Placental pericyte (primary cell): ENCODE data around the genes SALL3 and NFATC1.

DNA sequence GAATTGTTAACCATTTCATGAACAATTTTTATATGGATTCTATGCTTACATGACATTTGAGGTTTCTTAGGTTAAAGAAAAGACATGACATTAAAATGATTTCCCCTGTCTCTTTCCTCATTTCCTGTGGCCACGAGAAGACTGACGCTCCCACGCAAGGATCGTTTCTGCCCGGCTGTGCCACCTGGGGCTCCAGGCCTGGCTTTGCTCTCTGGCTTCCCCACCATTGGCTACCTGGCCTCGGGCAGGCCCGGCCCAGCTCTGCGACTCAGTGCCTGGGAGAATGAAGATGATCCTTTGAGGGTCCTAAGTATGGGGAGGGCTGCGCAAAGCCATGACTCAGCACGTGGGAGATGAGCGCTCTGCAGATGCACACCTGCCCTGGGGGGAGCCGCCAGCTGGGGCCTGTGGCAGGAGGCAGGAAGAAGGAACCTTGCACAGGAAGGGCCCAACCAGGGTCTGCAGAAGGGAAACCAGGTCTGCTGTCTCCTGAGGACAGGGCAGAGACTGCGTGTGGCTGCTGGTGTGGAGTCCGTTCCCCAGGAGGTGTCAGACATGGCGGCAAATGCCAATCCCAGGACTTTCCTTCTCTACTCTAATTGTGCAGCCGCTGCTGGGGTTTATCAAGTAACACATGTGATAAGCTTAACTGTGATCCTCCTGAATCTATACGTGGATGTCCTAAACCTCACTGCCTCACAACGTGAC lies 33.0 kb downstream of the MBP start:
- CAGE, long polyA plus RNA, result no peak

- CAGE, long polyA plus RNA, result no peak
These were observed 21.2 kb downstream of the MBP start for GRCh38 chr18:77111234-77111860.

- CAGE, long polyA plus RNA, result no peak
These were observed 620.5 kb downstream of the GALR1 start for GRCh38 chr18:77870052-77870701.

DNA sequence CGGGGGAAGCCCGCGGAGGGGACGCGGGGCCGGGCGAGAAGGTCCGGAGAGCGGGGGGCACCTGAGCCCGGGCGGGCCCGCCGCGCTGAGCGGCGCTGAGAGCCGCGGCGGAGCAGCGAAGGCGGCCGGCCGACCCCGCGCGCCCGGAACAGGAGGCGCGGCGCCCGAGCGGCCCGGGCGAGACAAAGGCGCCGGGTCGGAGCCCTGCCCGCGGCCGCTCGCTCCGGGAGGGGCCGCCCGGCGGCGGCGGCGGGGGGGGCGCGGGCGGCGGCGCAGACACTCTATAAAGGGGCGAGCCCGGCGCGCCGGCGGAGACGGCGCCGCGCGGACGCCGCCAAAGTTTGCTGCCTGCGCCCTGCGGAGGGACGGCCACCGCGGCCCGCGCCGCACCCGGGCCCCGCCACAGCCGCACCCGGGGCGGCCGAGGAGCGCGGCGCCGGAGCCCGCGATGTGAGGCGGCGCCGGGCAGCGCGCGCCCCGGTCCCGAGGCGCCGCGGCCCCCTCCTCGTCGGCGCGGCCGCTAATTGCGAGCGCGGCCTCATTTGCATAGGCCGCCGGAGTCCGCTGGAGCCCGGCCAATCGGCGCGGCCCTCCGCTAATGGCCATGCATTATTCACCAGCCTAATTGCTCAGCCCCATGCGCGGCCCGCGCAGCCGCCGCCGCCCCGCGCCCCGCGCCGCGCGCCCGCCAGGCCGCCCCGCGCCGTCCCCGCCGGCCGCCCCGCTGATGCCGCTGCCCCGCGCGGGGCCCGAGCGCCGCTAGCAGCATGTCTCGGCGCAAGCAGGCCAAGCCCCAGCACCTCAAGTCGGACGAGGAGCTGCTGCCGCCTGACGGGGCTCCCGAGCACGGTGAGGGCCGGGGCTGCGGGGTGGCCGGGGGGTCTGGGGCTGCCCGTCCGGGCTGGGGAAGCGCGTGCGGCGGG lies at the start of gene SALL3:
SALL3 (plus strand) TSS at position 311 of the 923 bp plus-strand sequence.
- CAGE, long polyA plus RNA, result no peak

- CAGE, long polyA plus RNA, result no peak
These were observed 98.2 kb downstream of the ATP9B start for GRCh38 chr18:79167380-79167873.

DNA sequence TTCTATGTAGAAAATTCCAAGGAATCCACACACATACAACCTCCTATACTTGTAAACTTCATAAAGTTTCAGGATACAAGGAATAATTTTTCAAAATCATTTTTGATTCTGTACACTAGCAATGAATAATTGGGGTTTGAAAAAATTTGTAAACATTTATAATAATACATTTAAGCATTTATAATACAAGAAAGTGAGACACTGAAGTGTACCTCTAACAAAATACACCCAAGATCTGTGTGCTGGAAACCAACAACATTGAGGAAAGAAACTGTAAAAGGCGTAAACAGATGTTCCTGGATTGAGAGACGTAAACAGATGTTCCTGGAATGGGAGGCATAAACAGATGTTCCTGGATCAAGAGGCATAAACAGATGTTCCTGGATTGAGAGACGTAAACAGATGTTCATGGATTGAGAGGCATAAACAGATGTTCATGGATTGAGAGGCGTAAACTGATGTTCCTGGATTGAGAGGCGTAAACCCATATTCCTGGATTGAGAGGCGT lies 32.6 kb upstream of the NFATC1 start:
- CAGE, long polyA plus RNA, result no peak

DNA sequence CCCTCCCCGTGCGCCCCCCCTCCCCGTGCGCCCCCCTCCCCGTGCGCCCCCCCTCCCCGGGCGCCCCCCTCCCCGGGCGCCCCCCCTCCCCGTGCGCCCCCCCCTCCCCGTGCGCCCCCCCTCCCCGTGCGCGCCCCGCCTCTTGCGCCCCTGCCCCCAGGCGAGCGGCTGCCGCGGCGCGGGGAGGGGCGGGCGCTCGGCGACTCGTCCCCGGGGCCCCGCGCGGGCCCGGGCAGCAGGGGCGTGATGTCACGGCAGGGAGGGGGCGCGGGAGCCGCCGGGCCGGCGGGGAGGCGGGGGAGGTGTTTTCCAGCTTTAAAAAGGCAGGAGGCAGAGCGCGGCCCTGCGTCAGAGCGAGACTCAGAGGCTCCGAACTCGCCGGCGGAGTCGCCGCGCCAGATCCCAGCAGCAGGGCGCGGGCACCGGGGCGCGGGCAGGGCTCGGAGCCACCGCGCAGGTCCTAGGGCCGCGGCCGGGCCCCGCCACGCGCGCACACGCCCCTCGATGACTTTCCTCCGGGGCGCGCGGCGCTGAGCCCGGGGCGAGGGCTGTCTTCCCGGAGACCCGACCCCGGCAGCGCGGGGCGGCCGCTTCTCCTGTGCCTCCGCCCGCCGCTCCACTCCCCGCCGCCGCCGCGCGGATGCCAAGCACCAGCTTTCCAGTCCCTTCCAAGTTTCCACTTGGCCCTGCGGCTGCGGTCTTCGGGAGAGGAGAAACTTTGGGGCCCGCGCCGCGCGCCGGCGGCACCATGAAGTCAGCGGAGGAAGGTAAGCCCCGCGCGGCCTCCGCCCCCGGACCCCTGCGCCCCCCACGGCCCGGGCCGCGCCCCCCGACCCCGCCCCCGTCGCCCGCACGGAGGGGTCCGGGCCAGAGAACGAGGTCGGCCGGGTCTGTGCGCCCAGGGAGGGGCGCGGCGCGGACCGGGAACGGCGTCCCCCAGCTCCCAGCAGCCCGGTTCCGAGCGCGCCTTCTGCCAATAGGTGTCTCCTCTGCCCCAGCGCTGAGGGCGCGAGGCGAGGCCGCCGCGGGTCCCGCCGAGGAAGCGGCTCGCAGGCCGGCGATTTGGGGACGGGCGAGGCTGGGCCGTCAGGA lies at the start of gene NFATC1:
NFATC1 (plus strand) TSS at position 346 of the 1,092 bp plus-strand sequence.
- CAGE, long polyA plus RNA, result no peak

GRCh38 chr18:79410469-79411426 lies 15.0 kb downstream of the NFATC1 start:
- CAGE, long polyA plus RNA, result no peak

DNA sequence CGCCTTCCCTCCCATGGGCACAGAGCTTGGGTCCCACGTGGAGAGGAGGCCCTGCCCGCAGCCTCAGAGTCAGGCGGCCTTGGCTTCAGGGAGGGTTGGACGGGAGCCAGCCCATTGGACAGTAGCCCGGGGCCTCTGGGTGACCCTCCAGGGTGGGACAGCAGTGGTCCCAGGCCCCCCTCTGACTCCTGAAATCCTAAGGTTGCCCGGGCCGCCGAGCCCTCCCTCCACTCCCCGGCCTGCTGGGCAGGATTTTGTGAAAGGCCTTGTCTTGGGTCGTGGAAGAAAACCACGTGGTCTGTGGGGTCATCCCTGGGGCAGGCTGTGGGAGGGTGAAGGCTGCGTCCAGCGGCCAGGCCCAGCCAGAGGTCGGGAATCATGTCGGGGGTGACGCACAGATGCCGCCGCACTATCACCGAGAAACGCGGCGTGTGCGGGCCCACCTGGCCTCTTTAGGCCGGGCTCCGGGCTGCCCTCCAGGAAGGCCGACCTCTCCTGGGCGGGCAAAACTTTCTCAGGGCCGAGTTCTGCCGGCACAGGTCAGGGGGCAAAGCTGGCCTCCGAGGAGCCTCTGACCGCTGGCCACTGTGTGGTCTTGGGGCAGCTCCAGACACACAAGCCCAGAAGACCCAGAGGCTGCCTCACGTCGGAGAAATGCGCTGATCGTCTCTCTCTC lies 28.2 kb downstream of the NFATC1 start:
- CAGE, long polyA plus RNA, result no peak

DNA sequence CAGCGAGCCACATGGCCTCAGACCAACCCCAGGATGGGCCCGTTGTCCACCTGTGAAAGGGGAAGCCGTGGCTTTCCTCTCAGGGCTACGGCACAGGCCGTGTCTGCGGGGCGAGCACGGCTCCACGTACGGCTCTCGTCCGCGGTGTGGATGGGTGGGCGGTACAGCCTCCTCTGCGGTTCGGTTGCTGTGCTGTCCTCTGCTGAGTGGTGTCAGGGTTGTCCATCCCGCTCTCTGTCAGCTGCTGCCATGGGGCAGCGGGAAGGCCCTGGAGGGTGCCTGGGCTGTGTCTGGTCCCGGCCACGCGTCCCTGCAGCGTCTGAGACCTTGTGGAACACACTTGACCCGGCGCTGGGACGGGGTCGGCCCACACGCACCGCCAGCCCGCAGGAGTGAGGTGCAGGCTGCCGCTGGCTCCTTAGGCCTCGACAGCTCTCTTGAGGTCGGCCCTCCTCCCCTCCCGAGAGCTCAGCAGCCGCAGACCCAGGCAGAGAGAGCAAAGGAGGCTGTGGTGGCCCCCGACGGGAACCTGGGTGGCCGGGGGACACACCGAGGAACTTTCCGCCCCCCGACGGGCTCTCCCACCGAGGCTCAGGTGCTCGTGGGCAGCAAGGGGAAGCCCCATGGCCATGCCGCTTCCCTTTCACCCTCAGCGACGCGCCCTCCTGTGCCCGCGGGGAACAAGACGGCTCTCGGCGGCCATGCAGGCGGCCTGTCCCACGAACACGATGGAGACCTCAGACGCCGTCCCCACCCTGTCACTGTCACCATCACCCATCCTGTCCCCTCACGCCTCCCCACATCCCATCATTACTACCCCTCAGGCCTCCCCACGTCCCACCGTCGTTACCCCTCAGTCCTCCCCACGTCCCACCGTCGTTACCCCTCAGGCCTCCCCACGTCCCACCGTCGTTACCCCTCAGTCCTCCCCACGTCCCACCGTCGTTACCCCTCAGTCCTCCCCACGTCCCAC lies 128.8 kb downstream of the NFATC1 start:
- CAGE, long polyA plus RNA, result no peak

DNA sequence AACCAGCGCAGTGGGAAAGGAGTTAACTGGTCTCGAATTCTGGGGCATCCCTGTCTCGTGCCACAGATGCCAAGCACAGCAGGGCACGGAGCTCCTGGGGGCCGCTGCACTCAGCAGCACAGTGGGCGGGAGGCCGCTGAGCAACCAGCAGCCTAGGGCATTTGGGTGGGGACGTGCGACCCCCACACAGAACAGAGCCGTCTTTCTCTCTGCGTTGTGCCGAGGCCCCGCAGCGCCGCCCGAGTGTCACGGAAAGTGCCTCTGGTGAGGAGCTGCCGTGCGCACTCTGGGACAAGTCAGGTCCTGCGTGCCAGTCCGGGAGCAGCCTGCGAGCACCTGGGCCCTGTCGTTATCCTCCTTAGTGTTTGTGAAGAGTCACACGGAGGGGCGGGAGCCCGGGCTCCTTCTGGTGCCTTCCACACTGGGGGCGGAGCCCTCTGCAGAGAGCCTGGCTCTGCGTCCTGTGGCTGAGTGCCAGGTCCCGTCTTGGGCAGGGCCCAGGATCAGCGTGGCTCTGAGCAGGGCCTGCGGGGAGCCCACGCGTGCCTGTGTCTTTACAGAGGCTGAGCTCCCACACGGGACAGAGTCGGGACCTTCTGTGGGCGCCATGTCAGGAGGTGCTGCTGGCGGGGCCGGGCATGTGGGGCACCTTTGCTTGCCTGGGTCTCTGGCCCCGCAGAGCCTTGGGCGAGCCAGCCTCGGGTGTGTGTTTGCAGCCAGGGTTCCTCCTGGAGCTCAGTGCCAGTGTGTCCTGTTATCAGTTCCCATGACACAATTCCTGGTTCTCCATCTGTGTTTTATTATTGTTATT lies 130.4 kb downstream of the NFATC1 start:
- CAGE, long polyA plus RNA, result no peak

DNA sequence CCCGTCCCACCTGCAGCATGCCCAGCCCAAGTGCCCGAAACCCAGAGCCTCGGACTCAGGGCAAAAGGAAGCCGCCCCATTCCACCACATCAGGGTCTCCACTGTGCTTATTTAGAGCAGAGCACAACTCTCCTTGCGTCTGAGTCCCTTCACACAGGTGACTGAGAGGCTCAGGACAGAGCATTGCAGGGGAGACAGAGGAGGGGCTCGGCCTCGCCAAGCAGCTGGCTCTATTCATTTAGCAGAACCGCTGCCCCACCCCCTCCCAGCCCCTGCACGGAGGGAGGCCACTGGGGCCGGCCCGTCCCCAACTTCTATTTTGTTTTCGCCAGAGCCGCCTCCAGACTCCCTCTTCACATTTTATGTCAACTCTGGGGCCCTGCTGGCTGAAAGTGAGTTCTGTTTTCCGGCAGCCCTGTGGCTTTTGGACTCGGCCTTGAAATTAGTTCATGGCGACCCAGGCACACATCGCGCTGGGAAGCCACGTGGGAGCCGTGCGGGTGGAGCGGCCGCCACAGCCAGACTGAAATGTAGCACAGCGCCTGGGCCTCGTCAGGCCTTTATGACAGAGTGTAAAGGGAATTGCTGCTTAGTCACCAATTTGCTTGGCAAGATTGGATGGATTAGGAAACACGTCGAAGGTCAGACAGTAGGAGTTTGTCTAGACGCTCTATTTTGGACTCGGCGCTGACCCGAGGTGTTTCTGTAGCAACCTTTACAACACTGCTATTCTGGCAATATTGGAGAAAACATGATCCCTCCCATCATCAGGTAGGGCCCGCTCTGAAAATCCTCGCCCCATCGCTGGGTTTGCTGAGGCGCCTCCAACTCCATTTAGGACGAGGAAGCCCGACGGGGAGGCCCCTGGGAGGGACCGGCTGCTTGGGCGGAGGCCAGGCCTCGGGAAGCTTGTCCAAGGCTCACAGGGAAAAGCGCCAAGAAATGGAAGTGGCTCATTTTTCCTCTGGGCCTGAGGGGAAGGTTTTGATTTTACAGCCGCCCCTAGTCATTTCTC lies 90.8 kb upstream of the CTDP1 start:
- CAGE, long polyA plus RNA, result no peak

DNA sequence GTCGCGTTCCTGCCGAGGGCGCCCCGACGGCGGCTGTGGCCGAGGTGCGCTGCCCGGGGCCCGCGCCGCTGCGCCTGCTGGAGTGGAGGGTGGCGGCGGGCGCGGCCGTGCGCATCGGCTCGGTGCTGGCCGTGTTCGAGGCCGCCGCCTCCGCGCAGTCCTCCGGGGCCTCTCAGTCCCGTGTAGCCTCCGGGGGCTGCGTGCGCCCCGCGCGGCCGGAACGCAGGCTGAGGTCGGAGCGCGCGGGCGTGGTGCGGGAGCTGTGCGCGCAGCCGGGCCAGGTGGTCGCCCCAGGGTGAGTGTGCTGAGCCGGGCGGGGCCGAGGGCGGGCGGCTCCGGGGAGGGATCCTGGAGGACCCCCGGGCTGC lies 348 bp downstream of the CTDP1 start:
- CAGE, long polyA plus RNA, result no peak

- CAGE, long polyA plus RNA, result no peak
These were observed 905 bp downstream of the CTDP1 start for GRCh38 chr18:79680335-79681080.

GRCh38 chr18:79681433-79682227 lies 2.0 kb downstream of the CTDP1 start:
- CAGE, long polyA plus RNA, result no peak

- CAGE, long polyA plus RNA, result no peak
These were observed 38.7 kb downstream of the CTDP1 start for GRCh38 chr18:79718333-79718688.

- CAGE, long polyA plus RNA, result no peak
These were observed 5.5 kb upstream of the KCNG2 start for GRCh38 chr18:79792081-79792720.

GRCh38 chr18:79934331-79935294 lies 16.8 kb downstream of the SLC66A2 start:
- CAGE, long polyA plus RNA, result no peak

- CAGE, long polyA plus RNA, result no peak
These were observed 11.0 kb downstream of the SLC66A2 start for GRCh38 chr18:79940378-79940960.

GRCh38 chr18:79943787-79944565 lies 7.5 kb downstream of the SLC66A2 start:
- CAGE, long polyA plus RNA, result no peak